Non-pigmented ciliary epithelial cell (primary cell): ENCODE results near the genes GLS2 and LRP1.

- RRBS, result under 1% methylated on average over 5 of the region's 16 CpGs
Observed at GRCh38 chr12:56300455-56300838, 317 bp upstream of the CS start.

- RRBS, result no CpG with 5 or more reads among the region's 8 CpGs
Observed at GRCh38 chr12:56314543-56315263, 1.1 kb downstream of the CNPY2 start.

DNA sequence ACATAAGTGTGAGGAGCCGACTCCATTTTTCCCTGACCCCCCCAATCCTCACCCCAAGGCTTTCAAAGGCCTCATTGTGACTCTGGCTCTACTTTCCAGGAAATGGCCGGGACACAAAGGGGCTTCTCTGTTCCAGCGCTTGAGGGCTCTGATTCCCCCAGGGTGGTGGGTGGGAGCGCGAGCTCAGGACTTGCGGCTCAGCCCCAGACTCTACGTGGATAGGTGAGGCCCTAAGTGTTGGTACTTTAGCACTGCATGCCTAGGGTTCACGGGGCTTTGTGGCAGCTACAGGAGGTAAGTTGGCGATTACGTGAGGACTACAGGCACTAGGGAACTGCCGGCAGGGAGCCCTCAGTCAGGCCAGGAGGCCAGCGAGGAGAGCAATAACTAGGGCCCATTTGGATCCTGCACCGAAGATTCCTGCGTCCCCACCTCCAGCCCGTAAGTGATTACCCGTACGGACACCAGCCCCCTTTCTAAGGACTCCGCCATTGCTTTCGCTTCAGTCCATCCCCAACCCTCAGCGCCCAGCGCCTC is 456 bp downstream of the CNPY2 start:
- RRBS, result no CpG with 5 or more reads among the region's 21 CpGs

DNA sequence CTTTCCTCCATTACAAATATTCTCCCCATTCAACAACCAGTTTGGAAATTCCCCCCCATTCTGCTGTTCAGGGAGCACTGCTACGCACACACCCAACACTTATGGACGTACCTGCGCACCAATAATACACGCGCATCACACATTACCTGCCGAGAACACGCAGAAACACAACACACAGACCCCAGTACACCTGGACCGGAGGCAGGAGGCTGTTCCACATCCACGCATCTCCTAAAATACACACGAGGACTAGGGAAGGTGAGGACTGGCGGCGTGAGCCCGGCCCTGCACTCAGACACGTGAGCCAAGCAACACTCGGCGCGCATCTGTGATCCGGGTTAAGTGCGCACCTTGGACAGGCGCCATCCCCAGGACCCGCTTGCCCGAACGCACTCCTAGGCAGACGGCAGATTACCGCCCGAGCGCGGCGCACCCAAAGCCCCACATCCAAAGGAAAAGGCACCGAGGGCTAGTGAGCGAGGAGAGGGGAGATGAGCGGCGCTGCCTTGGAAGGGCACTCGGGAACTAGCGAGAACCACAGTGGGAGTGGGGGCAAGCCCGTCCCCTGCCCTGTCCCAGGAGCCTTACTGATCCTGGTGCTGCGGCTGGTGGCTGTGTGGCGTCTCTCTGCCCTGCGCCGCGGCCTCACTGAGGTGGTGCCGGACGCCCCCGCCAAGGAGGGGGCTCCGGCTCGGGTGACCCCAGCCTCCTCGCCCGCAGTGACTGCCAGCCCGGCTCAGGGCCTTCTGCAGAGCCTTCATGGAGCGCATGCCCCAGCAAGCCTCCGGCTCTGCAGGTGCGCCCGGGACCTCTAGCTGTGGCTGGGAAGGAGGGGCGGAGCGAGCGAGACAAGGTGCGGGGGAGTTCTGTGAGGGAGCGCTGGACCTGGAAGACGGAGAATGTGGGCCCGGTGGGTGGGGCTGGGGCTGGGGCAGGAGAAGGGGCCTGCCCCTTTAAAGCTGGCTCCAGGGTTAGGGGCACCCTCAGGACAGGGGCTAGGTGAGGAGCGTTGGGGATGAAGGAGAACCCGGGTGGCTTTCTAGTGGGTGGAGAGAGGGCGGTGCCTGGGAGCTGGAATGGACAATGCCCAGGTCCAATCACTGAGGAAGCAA is at the start of gene GLS2:
Gene GLS2, minus strand, starts transcription at position 813 of the 1,112 bp plus-strand sequence.
- RRBS, result 3% methylated on average over 22 of the region's 63 CpGs

- RRBS, result no CpG with 5 or more reads among the region's 7 CpGs
Observed at GRCh38 chr12:56565324-56566347, 44.0 kb downstream of the RBMS2 start.

GRCh38 chr12:56594429-56595066 is 35.6 kb downstream of the BAZ2A start:
- RRBS, result no CpG with 5 or more reads among the region's 6 CpGs

DNA sequence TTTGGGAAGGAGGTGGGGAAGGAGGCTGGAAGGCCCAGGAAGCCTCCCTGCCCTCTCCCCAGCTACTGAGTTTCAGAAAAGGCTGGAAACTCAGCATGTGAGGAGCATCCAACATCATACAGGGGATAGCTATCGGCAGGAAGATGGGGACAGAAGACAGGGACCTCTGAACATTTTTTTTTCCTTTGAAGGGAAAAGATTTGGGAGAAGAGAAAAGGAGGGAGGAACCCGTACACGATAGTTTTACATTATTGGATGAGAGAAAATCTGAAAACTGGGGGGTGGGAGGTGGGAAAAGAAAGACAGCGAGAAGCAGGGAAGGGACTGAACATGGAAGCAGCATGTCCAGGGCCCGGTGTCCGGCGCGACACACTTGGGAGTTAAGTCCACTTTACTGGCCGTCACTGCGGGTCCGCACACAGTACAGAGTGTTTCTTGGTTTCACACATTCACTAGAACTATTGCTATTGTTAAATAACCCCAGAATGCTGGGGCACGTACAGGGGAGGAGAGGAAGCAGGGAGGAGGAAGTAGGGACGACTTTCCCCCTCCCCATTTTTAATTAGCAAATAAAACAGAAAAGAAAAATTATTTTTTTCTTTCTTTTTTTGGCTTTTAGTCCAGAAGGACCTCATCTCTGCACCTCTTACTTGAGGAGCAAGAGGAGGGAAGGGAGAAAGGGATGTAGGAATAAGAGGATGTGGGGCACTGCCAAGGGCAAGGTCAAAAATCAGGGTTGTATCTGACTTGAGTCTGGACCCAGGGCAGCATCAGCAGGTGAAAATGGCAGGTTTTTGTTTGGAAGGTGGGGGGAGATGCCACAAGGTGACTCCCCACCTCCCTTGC is 32.1 kb downstream of the BAZ2A start:
- RRBS, result no CpG with 5 or more reads among the region's 13 CpGs

DNA sequence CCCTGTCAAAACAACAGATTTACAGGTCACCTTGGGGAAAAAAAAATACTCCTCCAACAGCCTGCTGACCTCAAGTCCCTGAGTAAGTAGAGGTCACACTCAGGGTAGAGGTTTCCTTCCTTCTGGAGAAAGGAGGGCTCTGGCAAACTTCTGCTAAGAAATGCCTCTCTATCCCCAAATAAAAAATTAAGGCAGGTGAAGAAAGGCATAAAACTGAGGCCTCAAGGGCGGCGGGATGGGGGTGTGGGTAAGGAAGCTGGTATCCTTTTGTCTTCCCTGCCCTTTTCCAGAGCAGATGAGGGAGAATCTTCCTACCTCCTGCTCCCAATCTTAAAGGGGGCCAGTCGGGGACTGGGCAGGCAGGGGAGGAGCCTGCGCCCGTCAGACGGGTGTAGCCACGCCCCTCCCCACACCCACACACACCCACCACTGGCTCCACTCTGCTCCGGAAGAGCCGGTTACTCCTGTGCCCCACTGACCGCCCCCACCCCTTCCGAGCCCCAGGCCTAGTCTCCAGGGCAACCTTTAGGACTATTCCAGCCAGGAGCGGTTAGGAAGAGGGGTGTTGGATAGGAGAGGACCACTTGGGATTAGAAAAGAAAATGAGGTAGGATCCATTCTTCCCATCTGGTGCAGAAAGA is 2.1 kb upstream of the BAZ2A start:
- RRBS, result no CpG with 5 or more reads among the region's 12 CpGs

DNA sequence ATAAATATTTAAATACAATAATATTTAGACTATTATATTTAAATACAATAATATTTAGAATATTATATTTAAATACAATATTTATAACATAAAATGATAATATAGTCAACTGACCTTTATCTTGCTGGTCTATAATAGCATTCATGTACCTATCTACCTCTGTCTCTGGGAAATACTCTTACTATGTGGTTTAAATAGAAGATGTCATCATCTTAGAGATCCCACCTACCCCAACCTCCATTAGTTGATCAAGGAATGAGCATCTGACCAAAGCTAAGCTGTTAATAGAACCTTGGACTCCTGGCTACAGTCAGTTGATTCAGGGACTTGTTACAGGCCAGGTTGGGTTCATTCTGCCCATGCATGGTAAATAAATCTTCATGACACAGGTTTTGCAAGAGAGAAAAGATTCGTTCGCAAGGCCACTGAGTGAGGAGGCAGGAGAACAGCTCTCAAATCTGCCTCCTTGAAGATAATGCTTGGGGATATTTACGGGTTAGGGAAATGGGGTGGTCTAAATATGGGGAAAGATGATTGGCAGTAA is 19.6 kb downstream of the SDR9C7 start:
- RRBS, result no CpG with 5 or more reads among the region's 3 CpGs

- RRBS, result no CpG with 5 or more reads among the region's 1 CpG
Observed at GRCh38 chr12:56955678-56956192, 1.7 kb downstream of the RDH16 start.

- RRBS, result no CpG with 5 or more reads among the region's 2 CpGs
Observed at GRCh38 chr12:57031055-57031353, 14.7 kb upstream of the TAC3 start.

DNA sequence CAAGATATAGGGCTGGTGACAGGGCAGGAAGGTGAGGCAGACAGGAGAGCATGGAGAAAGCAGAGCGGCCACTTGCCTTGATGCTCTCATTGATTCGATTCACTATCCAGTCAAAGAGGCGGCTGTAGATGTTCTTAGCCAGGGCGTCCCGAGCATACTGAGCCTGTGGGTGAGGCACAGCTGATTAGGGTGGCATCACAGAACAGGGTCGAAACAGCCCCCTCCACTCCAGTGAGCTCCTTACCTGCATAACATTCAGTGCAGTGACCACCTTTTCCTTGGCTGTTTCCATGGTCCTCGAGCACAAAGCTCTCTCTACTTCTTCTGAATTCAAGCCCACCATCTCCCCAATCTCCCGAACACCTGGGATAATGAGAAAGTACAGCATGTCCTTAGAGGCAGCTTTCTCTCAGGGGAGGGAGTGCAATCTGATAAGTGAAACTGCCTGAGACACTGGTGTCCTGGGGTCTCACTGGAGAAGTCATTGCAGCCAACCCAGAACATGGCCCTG is 6.9 kb downstream of the MYO1A start:
- RRBS, result no CpG with 5 or more reads among the region's 8 CpGs

- RRBS, result 72% methylated on average over 3 of the region's 13 CpGs
Observed at GRCh38 chr12:57094456-57095330, 5.8 kb downstream of the NAB2 start.

- RRBS, result no CpG with 5 or more reads among the region's 9 CpGs
Observed at GRCh38 chr12:57104295-57104708, 6.9 kb downstream of the STAT6 start.

DNA sequence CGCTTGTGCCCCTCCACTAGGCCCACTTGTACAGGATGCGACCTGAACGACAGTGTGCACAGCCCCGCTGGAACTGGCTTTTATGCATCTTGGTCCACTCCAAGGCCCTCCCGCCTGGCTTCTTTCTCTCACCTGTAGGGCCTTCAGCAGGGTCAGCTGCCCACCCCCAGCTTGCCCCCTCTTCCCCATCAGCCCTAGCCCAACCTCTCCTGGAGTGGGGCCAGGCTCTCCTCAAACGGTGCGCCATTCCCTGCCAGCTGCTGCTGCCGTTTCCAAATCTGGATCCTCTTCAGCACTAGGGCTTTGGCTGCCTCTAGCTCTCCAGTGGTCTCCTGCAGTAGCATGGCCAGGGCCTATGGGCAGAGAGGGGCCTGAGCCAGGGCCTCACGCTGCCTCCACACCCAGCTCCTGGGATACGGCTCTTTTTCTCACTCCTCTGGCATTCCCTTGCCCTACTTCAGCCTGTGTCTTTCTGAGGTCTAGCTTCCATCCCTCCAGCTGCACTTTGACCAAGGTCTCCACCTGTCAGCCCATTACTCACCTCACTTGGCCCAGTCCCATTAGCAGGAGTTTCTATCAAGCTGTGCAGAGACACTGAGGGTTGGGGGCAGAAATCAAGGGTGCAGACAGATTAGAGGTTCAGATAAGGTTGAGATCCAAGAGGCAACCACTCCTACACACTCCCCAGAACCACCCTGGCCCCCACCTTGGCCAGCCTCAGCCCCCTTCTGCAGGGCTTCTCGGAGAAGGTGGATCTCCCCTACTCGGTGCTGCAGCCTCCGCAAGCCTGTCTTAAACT is 5.0 kb downstream of the STAT6 start:
- RRBS, result no CpG with 5 or more reads among the region's 13 CpGs

- RRBS, result 2% methylated on average over 13 of the region's 59 CpGs
Observed at GRCh38 chr12:57128193-57129235, at the start of gene LRP1. TSS of gene LRP1 (plus strand) at chr12:57128483.

- RRBS, result no CpG with 5 or more reads among the region's 6 CpGs
Observed at GRCh38 chr12:57133873-57134267, 5.6 kb downstream of the LRP1 start.

DNA sequence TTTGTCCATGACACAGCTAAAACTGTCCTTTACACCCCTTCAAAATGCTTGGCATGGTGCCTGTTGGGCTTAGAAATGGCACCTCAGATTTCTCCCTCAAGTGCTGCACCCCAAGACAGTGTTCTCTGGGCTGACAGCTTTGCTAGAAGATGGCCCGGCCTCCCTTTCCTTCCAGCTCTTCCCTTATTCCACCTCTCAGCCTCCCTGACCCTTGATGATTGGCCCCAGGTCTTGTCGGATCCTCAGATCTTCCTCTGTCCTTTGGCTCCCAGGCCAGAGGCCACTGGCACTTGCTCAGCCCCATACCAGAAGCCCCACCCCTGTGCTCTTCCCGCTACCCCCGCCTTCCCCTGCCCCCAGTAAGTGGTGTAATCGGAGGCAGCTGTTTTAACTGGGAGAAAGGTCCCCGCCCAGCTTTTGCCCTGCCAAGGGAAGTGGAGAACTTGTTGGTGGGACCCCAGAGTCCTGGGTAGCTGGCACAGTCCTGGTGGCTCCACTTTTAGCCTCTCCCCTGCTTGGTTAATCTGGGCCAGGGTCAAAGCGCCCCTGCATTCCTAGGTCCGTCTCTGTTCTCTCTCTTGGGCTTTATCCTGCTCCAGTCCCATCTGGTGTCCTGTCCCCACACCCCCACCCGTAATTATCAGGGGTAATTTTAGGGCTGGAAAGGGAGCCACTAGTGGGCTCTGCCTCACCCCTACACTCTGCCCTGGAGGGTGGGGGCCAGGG is 10.6 kb downstream of the LRP1 start:
- RRBS, result no CpG with 5 or more reads among the region's 9 CpGs

- RRBS, result no CpG with 5 or more reads among the region's 3 CpGs
Observed at GRCh38 chr12:57148647-57149137, 20.4 kb downstream of the LRP1 start.

DNA sequence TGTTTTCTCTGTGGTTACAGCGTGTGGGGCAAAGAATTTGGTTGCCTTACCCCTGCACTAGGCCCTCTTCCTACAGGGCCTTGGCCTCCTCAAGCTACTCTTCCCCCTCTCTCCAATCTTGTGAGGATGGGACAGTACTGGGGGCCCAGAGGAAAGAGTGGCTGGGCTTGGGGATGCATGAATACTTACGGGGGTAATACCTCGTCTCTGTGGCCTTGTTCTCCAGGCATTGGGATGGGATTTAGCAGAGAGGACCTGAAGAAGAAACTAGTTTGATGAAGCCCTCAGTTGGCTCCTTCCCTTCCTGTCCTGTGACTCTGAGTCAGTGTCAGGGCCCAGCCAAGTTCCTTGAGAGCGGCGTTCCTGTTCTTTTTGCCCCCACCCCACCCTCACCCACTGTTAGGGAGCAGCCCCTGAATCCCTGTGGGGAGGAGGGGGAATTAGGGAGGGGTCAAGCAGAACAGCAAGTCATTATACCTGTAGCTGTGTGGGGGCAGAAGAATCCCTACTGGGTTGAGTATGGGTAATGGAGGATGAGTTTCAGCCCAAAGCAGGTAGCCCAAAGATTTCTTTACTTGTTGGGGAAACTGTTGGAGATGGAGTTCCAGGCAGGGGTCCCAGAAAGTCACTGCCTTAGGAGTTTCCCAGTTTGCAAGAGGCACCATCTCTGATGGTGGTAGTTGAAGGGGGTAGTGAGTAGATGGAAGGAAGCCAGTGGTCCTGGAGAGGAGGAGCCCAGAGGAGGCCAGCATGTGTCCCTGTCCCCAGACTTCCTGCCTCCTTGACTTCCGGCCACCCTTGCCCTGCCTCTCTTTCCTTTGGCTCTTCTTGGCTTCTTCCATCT is 24.5 kb downstream of the LRP1 start:
- RRBS, result no CpG with 5 or more reads among the region's 6 CpGs